NALM6 (cell line): ENCODE results near the gene P4HA2.

- PRO-cap, result no peak
Observed at GRCh38 chr5:131983248-131983454, 28.3 kb downstream of the ACSL6 start.

DNA sequence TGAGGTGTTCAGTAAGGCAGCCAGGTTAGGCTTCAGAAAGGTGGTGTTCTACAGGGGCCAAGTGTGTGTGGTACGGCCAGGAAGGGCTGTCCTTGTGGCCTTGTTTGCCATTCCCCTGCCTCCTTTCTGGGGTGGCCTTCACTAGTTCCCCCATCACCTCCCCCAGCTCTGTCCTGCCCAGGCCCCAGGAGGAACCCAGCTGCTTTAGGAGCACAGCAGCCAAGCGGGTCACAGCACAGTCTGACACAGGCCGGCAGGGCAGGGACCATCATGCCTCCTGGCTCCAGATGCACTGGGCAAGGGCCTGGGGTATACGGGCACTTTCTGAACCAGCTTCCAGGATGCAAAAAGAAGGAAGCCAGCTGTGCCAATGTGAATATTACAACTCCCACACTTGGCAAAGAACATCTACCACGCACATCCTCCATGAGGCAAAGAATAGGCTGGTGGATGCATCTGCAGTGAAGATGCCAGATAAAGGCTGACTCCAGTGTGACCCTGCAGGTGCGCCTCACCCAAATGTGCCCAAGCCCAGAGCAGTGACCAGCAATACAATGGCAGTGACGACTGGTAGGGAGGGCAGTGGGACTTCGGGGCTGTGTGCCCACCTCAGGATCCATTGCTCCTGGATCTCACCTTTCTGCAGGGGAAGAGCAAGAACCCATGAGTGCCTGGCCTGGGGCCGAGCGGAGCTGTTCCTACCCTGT is 6.4 kb upstream of the IL3 start:
- PRO-cap, result no peak

DNA sequence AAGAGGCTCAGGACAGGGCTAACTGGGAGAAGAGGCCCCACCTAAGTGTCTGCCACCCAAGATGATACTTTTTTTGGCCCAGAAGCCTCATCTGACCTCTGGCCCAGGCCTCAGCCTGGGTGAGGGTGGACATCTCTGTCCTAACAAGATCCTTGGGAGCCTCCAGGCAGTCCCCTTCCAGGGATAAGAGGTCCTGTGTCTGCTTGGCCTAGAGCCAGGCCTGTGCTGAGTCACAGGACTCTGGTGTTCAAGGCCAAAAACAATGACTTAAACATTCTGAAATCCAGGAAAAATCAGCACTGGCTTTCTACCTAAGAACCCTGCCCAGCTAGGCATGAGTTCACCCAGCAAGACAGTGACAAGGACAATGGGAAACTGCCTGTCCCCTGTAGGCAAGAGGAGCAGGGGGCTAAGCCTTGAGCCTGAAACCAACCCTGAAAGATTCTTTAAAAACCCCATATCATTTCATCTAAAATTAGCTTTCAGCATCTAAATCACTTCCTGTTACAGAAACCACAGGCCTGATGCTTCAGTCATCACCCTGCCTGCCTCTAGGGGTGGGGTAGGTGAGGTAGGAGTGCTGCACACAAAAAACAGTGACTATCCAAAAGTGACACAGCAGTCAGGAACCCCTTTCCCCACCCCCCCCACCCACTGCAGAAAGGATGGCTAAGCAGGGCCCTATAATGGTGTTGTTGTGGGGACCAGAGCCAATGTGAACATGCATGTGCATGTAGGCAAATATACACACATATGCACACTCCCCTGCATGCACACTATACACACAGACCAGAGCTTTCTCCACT is 29.9 kb downstream of the CSF2 start:
- PRO-cap, result no peak

DNA sequence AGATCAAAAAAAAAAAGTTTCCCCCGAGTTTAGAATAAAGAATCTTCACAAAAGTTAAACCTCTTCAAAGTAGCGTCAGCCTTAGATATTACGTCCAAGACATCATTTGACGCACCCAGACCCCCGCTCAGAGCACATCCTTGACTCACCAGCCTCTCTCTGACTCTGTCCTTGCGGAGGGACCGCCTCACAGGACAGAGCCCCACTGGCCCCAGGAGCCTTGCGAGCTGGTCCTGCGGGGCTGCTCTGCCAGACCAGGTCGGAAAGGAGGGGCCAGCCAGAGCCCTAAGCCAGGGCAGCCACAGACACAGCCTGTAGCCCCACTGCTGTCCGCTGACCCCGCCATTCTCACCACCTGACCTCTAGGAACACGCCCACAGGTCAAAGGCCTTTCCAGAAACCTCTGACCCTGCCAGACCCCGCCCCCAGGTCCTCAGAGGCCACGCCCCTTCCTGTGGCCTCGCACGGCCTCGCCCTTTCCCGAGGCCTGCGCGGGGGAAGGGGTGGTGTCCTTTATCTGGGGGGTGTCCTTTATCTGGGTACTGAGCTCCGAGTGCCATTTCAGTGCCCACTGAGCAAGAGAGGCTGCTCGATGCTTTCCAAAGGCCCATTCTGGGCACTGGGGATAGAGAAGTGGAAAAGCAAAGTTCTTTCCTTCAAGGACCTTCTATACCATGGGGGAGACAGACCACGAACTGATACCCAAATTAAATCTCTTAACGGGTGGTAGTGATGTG is 46.7 kb downstream of the P4HA2 start:
- PRO-cap, result no peak

- PRO-cap, result no peak
Observed at GRCh38 chr5:132224997-132226321, 2.2 kb downstream of the P4HA2 start.

DNA sequence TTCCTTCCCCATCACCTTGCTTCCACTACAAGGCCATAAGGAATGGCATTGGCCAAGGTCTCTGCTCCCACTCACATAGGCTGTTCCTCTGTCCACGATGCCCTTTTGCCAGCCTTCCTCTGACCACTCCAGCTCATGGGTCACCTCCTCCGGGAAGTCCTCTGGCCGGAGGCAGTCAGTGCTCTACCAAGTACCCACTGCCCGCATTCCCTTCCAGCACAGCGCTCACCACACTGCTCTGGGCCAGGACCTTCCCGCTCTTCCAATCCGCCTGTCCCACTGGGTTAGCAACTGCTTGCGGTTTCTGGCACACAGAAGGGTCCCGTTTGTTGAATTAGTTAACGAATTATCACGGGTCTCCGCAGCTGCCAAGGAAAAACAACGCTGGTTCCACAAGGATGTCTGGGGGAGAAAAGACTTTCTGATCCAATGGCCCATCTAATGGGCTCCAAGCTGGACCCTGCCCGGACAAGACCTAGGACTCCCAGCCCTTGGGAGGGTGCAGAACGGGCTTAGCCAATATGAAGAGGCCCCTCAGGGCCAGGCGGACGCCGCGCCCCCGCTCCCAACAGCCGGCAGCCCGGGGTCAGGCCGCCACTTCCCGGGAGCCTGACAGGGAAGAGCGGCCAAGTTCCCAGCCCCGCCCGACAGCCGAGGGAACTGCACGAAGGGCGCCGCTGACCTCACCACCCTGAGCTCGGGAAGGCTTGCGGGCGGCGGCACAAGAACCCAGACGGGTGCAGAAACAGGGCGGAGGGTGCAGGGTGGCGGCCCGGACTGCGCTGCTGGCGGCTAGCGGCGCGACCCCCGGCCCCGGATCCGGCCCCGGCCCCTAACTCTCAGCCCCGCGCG is 570 bp downstream of the P4HA2 start:
- PRO-cap, result no peak

- PRO-cap, result bidirectional peak, plus-strand start at chr5:132227905, minus-strand start at chr5:132227807
Observed at GRCh38 chr5:132227709-132228493, at the start of gene P4HA2. TSS of gene P4HA2 (minus strand) at chr5:132227853.

DNA sequence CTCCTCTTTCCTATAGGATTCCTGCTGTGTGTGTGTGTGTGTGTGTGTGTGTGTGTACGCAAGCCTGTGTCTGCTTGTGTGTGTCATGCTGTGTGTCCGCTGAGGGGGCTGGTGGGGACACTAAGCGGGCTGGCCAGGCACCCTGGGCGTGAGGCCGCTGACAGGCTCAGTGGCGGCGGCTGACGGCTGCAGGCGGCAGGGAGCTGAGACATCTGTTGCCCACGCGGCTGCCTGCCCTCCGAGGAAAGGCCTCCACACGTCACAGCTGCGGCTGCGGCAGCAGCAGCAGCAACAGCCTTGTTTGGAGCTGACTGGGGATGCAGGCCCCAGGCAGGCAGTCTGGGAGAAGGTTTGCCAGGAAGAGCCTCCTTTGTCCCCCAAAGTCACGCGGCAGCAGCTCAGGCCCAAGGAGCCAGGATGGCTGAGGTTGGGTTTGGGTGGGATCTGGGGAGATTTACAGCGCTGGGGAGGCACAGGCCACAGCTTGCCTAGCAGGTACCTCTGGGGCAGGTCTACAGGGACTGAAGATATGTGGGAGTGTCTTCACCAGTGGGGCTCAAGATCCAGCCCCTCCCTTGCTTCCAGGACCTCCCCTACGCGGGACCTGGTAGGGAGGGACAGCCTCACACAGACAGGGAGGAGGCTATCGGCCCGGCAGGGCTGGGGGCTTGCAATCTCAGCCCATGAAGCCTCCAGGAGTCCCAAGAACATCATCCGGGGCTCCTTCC is 1.8 kb downstream of the PDLIM4 start:
- PRO-cap, result no peak

GRCh38 chr5:132368963-132369189 is 634 bp upstream of the SLC22A5 start:
- PRO-cap, result no peak

DNA sequence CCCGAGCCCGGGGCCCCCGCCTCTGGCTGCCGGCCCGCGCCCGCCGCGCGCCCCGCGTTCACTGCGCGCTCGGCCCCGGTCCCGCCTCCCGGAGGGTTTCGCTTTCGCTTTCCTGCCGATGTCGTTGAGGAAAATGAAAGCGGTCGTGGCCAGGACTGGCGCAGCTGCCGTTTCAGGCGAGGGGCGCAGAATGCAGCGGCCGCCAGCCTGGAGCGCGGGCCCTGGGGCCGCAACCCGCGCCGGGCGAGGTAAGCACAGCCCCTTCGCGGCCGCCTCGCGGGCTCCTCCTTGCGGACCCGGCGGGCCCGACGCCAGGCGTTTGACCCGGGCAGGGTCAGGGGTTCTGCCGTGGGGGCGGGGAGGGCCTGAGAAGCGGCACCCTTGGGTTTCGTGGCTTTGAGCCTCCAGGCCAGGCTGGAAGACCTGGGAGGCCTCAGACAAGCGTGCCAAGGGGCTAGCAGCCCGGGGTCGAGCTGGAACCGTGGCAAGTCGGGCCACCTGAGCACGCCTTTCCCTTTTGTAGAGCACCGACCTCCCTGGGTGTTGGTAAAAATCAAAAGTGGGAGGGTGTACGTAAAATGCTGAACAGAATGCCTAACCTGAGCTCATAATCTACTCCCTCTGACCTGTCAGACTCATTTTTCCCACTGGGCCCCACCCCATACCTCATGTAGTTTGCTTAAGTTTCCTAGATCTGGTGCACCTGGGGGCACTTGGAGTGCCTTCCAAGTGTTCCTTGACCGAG is 41.5 kb downstream of the SLC22A5 start:
- PRO-cap, result bidirectional peak, plus-strand start at position 188 of the sequence, minus-strand start at position 63 of the sequence; bidirectional peak, plus-strand start at position 407 of the sequence, minus-strand start at position 423 of the sequence

DNA sequence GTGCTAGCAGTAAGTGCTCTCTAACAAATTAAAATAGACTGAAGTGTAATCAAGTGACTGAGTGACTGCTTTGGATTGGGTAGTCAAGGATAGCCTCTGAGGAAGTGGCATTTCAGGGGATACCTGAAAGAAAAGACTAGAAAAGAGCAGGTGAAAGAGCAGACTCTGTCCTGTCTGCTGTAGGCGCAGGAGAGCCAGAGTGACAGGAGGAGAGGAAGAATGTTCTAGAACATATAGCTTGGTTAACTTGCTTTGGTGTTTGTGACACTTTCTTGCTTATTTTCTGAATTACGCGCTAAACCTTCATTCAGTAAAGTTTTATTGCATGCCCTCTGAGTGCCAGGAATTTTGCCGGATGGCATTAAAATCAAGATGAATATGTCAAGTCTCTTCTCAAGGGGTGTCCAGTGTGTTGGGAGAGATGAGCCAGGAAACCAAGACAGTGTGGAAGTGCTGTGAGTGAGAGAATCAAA is 59.0 kb downstream of the SLC22A5 start:
- PRO-cap, result no peak

GRCh38 chr5:132467515-132468278 is 22.9 kb downstream of the IRF1 start:
- PRO-cap, result no peak

GRCh38 chr5:132475426-132476548 is 14.8 kb downstream of the IRF1 start:
- PRO-cap, result no peak

- PRO-cap, result no peak
Observed at GRCh38 chr5:132486189-132486813, 4.3 kb downstream of the IRF1 start.

DNA sequence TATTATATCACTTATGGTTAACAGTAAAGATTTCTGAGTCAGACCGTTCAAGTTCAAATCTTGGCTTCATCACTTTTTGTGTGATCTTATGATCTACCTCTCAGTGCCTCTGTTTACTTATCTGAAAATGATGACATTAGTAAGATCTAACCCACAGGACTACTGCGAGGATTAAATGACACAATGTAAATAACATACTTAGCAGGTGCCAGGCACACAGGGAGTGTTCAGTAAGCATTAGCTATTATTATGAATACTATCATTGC is 2.0 kb downstream of the IRF1 start:
- PRO-cap, result no peak

DNA sequence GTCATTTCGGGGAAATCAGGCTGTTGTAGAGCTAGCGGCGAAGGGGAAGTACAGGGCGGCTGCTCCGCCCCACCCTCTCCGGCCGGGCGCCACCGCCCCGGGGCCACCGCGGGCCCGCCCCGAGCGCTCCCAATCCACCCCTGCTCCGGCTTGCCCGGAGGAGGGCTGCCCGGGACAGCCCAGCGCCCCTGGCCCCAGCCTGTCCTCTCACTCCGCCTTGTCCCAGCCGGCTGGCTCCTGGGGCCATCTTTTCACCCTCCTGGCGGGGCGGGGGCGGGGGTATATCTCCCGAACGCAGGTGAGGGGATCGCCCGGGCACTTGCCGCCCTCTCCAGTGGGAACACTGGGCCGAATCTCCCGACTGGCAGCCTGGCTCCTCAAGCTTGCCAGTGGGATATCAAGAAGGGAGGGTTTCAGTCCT is 321 bp upstream of the IRF1 start:
- PRO-cap, result bidirectional peak, plus-strand start at position 23 of the sequence, minus-strand start outside the sequence

DNA sequence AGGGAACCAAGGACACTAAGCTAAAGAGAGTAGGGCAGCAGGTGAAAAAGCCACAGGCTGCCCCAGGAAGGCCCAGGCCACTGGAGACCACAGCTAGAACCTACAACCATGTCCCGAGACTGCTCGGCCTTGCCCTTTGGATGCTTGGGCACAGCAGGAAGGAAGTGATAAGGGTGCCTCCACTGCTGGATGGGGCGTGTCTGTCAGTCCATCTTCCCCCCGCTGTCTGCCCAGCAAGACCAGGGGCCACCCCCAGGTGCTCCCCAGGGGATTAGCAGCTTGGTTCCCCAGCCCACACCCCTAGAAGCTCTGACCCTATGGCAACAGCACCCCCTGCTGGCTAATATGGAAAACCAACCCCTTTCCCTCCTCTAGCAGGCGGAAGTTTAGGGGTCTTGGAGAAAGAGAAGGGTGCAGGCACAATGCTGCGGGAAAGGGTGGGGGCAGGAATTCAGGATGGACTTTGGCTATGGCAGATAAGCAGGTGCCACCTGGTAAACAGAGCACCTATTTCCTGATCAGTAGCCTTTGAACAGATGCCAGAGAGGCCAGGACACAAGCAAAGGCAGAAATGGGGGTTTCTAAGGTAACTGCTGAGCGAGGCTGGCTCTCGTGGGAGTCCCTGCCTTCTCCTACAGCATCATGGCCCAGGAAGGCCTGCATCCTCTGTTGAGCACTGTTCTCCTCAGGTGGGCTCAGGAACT is 10.6 kb upstream of the IRF1 start:
- PRO-cap, result no peak

DNA sequence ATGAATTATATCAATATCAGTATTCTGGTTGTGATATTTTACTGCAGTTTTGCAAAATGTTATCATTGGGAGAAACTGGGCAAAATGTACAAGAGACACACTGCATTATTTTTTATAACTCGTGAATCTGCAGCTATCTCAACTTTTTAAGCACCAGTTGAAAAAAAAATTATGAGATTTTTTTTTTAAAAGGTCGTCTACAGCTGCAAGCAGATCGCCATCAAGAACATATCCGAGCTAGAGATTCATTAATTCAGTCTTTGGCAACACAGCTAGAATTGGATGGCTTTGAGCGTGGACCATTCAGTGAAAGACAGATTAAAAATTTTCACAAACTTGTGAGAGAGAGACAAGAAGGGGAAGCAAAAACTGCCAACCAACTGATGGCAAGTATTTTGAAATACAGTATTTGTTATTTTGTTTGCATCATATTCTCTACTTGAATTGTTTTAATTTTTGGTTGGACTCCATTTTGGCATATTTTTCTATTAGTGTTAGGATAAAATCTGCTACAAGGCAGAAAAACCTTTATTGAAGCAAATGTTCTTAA is 31.8 kb downstream of the RAD50 start:
- PRO-cap, result no peak

GRCh38 chr5:132594574-132595237 is 37.9 kb downstream of the RAD50 start:
- PRO-cap, result no peak

- PRO-cap, result no peak
Observed at GRCh38 chr5:132603756-132604298, 47.0 kb downstream of the RAD50 start.